Subcutaneous adipose tissue (tissue), 3 donors: ENCODE measurements around a stretch of chr11.

DNA sequence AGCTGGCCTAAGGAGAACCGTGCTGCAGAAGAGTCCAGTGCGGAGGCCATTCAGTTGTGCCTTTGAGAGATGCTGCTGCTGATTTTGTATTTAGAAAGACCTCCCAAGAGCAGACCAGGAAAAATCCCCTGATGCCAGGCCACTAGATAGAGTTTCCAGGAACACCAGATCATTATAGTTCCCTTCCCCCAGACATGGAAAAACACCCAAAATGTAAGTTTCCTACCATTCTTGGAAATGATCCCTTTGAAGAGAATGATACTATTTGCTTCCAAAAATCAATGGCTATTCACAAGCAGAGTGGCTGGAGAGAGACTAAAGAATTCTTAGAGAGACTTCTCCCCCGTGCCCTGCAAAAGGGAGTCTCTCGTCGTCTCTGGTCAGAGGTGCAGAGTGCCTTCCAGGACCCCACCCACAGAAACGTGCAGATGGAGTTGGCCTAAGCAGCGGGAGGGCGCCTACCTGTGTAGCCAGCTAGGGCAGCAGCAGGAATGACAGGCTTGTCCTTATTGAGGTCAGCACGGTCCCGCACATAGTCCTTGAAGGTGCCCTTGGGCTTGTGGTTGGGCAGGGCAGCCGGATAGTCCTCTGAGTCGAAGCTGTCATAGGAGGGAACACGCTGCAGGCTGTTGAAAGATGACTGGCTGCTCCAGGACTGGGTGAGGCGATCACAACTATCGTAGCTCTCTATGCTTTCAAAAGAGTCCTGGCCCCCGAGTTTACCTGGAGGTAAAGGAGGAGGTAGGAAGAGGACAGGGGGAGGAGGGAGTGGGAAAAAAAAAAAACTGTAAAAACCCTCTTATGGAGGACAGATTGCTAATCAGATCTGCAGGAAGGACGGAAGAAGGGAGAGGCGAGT is 107.4 kb downstream of the ETS1 start:
- PRO-cap = no peak
- RAMPAGE, long total RNA, 3 experiments = no peak in any of the 3 experiments

- PRO-cap = no peak
- RAMPAGE, long total RNA, 3 experiments = no peak in any of the 3 experiments
These were observed 99.3 kb downstream of the ETS1 start for GRCh38 chr11:128487943-128488617.

GRCh38 chr11:128503203-128504058 is 83.9 kb downstream of the ETS1 start:
- PRO-cap = no peak
- RAMPAGE, long total RNA, 3 experiments = no peak in any of the 3 experiments

GRCh38 chr11:128513868-128514894 is 73.2 kb downstream of the ETS1 start:
- PRO-cap = no peak
- RAMPAGE, long total RNA, 3 experiments = no peak in any of the 3 experiments

- PRO-cap = no peak
- RAMPAGE, long total RNA, 3 experiments = no peak in any of the 3 experiments
These were observed 69.7 kb downstream of the ETS1 start for GRCh38 chr11:128517510-128518290.

- PRO-cap = no peak
- RAMPAGE, long total RNA, 3 experiments = no peak in any of the 3 experiments
These were observed 68.1 kb downstream of the ETS1 start for GRCh38 chr11:128519051-128519805.

DNA sequence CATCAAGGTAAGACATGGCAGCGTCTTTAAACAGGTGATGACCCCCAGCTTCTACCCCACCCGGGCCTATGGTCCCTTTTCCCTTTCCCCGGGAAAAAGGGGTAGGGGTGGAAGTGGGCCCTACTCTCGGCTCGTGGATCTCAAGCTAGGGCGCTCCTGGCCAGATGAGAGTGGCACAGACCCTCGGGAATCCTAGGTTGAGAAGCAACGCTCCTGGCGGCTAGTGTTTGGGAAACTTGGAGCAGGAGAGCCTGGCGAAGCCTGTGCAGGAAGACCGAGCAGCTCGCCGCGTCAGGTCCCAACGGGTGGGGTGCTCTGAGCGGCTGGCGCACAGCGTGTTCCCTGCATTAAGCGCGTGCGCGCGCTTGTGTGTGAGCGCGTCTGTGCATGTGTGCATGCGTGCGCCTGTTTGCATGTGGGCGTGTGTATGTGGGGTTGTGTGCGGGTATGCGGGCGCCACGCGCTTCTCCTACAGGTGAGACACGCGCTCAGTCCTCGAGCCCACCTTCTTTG is 7.1 kb upstream of the FLI1 start:
- PRO-cap = no peak
- RAMPAGE, long total RNA, 3 experiments = no peak in any of the 3 experiments

- PRO-cap = no peak
- RAMPAGE, long total RNA, 3 experiments = no peak in any of the 3 experiments
These were observed 3.9 kb downstream of the FLI1 start for GRCh38 chr11:128697713-128698256.

- PRO-cap = no peak
- RAMPAGE, long total RNA, 3 experiments = no peak in any of the 3 experiments
These were observed 6.5 kb downstream of the FLI1 start for GRCh38 chr11:128700135-128701022.

DNA sequence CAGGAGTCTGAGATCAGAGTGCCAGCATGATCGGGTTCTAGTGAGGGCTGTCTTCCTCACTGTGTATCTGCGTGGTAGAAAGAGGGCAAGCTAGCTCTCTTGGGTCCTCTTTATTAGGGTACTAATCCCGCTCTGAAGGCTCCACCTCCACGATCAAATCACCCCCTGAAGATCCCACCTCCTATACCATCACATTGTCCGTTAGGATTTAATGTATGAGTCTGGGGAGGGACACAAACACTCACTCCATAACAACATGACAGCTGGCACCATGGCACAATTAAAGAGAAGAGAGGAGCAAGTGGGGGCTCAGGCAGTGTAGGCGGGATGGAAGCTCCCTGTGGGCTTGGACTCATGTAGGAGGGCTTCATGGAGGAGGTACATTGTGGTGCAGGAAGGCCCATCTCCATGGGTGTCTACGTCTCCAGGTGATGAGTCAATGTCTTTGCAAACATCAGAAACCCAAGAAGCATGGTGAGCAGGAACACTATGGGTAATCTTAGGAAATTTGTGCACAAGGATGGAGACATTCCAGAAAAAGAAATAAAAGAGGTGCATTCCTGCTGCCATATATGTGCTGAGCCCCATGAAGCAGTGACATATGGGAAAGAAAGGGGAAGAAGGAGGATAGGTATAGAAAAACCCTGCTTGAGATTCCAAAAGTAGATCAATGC is 29.2 kb downstream of the FLI1 start:
- PRO-cap = no peak
- RAMPAGE, long total RNA, 3 experiments = start-site peak on the plus strand in 1 of 3 experiments, centred at position 148 of the sequence, 10 reads per replicate

DNA sequence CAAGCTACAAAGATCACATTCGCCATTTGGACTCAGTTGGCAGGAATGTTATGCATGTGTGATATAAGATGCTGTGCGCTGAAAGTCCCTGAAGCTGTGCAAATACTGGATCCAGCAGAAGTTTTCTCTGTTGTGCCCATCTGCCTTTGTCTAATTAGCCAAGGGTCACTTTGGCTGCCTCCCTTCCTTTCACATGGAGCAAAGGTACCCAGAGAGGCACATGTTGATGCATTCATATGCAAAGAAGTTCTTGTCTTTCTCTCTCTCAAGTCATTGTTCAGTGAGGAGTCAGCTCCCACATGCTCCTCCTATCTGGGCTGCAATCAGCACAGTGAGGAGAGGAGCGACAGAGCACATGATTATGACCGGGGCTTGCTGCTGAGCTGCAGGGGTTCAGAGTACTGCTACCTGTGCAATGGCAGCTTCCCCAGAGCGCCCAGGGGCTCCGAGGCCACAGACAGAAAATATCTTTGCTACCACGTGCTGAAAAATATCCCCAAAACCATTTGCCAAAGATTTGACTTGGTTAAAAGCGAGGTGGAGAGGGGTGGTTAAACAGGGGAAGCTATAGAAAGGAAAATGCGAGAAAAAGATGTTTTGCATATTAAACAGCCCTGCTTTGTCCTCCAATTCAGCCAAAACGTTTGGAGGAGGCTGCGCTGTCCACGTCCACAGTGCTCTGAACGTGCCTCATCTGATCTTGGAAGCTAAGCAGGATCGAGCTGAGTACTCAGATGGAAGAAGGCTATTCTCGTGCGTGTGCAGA is 39.9 kb downstream of the FLI1 start:
- PRO-cap = no peak
- RAMPAGE, long total RNA, 3 experiments = no peak in any of the 3 experiments

DNA sequence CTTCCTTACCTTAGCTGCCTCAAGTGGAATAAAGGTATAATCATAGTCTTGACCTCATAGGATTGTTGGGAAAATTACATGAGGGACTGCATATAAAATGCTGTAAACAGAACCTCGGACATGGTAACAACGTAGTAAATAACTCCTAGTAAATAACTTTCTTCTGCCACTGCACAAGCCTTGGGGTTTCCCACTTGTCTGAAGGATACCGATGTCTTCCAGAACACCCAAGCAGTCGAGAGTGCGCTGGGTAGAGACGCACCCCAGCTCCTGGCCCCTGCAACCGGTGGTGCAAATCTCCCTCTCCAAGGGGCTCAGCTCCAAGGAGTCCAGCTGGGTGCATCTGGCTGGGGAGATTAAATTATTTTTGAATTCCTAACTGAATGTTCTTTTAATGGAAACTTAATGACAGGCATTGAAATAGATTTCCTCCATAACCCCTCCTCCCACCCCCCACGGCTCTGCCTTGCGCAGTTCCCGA is 31.4 kb downstream of the KCNJ1 start:
- PRO-cap = no peak
- RAMPAGE, long total RNA, 3 experiments = no peak in any of the 3 experiments

DNA sequence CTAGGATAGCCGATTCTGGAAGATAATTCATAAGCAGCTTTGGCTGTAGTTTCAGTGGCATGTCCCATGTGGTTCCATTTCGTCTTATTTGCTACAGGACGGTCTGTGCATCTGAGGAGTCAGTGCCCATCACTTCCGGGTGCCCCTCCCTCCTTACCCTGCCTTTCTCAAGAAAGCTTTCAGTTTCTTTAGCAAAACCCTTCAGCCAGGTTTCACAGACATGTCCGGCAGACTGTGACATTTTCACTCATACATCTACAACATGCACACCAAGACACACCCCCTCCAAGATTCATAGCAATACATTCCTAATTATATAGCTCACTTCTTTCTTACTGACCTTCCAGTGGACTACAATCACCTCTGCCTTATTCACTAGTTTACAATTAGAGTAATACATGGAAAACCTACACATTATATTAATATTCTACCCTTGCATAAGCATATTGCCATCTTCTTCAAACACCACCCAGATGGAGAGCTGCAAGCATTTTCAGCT is 14.2 kb downstream of the TP53AIP1 start:
- PRO-cap = no peak
- RAMPAGE, long total RNA, 3 experiments = no peak in any of the 3 experiments

DNA sequence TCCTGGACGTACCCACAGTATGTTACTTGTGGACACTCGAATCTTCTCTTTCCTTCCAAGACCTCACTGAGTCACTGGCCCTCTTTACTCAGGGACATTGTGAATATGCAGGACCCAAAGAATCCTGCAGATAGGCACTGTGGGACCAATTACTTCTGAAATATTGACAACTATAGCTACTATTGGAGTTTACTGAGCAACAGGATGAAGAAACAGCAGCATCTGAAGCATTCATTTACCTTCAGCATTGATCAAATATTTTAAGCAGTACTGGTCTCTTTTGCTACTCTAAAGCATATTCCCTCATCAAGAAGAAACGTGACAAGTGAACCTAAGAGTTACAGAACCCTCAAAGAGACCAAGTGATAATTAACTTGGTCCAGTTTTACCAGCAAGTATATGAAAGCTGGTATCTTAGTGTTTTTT is 29.8 kb upstream of the ARHGAP32 start:
- PRO-cap = no peak
- RAMPAGE, long total RNA, 3 experiments = no peak in any of the 3 experiments

DNA sequence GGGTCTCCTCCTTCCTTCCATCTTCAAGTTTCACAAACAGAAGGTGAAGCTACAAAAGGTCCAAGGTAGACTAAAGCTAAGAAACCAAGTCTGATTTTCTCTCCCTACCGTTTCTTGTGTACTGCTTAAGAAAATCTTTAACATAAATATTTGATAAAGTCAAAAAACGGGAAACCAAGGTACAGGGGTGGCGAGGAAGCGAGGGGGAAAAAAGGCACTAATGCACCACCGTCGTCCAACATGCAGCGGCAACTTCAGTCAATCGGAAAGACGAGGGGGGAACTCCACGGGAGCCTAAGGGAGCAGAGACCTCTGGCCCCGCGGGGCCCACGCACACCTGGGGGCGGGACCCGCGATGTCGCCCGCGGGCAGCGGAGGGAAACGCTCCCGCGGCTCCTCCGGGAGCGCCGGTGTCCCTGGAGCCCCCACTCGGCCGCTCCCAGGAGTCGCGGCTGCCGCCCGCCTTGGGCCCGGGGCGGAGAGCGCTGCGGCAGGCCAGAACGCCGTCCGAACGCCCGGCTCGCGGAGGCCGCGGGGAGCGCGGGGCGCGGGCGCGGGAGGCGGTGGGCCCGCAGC is 86.3 kb upstream of the ARHGAP32 start:
- PRO-cap = unidirectional peak, plus-strand start at position 498 of the sequence
- RAMPAGE, long total RNA, 3 experiments = no peak in any of the 3 experiments

DNA sequence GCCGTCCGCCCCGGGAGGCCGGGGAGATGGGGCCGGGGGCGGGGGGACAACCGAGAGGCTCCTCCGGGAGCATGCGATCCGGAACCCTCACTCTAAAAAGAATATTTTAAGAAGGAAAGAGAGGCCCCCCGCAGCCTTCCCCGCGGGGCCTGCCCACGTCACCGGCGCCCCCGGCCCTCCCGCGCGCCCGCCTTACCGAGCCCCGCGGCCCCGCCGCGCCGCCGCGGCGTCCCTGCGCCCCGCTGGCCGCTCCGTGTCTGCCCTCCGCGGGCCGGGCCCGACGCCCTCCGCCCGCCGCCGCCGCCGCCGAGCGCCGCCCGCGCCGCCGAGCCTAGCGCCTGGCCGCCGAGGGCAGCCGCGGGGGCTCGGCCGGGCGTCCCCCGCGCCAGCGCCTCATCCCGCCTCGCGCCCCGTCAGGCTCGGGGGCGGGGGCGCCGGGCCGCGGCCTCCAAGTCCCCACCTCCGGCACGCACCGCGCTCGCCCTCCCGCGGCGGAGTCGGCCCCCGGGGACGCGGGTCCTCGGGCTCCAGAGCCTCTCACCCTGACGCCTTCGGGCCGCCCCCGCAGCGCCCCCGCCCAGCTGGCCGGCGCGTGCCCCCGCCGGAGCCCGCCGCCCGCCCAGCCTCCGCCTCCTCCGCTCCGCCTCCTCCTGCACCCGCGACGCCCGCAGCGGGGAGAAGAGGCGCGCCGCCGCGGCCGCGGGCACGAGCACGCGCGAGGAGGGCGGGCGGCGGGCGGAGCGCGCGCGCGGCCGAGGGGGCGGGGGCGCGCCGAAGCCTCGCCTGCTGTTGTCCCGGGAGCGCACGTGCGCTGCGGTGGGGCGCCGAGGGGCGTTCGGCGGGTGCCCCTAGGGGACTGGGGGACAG is 87.1 kb upstream of the ARHGAP32 start:
- PRO-cap = unidirectional peak, minus-strand start at position 412 of the sequence; bidirectional peak, plus-strand start at position 763 of the sequence, minus-strand start at position 575 of the sequence
- RAMPAGE, long total RNA, 3 experiments = start-site peak on the minus strand in 1 of 3 experiments, centred at position 566 of the sequence, 9 reads per replicate

DNA sequence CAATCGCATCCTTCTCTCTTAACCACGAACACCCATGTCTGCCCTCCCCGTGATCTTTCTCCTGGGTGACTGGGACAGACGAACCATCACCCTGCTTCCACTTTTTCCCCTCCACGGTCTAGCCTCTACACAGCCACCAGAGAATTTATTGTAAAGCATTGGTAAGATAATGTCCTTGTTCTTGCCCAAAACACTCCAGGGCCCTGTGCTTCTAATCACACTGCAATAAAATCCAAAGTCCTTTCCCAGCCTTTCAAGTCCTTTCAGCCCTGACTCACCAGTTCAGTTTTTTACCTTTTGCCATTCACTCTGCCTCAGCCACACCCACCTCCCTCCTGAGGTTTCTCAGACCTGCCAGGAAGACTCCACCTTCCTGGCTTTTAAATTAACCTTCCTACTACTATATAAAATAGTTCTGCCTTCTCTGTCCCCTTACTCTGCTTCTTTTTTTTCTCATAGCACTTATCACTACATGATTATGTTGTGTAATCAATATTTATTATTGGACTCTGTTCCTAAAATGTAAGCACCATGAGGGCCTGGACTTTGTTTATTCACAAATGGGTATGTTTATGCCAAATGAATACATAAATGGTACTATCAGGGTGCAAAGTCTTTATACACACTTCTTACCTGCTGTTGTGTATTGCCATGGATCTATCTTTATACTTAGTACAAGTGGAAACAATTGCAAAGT is 91.1 kb upstream of the ARHGAP32 start:
- PRO-cap = no peak
- RAMPAGE, long total RNA, 3 experiments = no peak in any of the 3 experiments

- PRO-cap = no peak
- RAMPAGE, long total RNA, 3 experiments = no peak in any of the 3 experiments
These were observed 64.0 kb upstream of the BARX2 start for GRCh38 chr11:129311601-129311994.

DNA sequence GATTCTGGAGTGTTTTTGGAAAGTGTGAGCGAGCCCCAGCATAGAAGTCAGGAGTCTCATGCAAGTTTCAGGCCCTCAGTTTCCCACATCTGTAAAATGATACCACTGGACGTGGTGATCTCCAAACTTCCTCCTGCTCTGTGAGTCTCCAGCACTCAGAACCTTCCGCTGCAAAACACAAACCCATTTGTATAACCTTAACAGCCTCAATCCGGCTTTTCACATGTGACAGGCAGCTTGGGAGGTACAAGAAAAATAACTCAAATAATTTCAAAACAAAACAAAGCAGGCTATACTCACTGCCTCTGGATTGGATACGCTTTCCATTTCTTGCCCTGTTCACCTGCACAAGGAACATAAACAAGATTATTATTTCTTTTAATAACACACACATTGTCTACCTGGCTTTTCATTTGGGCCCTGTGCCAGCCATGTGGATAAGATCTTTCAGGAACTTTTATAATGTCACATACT is 217.2 kb downstream of the BARX2 start:
- PRO-cap = no peak
- RAMPAGE, long total RNA, 3 experiments = no peak in any of the 3 experiments

GRCh38 chr11:129695982-129696459 is 119.6 kb upstream of the TMEM45B start:
- PRO-cap = no peak
- RAMPAGE, long total RNA, 3 experiments = no peak in any of the 3 experiments